Non-pigmented ciliary epithelial cell (primary cell): ENCODE data around the gene SLC25A23.

- RRBS: 84% methylated on average over 5 of the region's 38 CpGs
Observed at GRCh38 chr19:6210392-6211351, 69.1 kb downstream of the MLLT1 start.

DNA sequence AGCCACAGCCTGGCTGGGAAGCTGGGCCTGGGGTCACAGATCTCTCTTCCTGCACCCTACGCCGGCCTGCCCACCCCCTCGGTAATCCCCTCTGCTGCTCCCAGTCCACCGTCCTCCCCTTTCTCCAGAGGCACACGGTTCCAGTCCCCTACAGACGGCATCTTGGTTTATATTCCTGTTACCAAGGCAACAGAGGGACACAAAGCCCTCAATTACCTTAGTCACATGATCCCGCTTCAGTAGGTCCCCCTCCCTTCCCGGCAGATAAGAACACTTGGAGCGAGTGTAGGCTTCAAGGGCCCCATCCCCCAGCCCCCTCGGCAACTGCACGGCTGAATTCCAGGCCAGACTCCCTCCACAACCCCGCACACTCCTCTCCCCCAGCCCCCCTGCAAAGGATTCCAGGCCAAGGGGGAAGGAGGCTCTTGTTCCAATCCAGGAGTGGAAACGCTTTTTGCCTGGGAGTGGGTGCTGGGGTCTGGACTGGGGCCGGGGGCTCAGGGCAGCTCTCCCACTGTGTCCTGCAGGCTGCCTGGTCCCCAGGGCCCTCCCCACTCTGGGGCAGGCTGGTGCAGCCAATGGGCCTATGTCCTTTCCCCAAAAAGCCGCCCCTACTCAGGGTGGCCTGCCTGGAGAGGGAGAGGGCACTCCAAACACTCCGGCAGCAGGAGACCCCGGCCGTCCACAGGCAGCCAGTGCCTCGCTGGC, 62.7 kb downstream of the MLLT1 start:
- RRBS: no CpG with 5 or more reads among the region's 19 CpGs

- RRBS: no CpG with 5 or more reads among the region's 23 CpGs
Observed at GRCh38 chr19:6220282-6220739, 59.5 kb downstream of the MLLT1 start.

GRCh38 chr19:6244041-6244305, 35.8 kb downstream of the MLLT1 start:
- RRBS: no CpG with 5 or more reads among the region's 6 CpGs

- RRBS: no CpG with 5 or more reads among the region's 3 CpGs
Observed at GRCh38 chr19:6384351-6384579, 8.5 kb upstream of the PSPN start.

DNA sequence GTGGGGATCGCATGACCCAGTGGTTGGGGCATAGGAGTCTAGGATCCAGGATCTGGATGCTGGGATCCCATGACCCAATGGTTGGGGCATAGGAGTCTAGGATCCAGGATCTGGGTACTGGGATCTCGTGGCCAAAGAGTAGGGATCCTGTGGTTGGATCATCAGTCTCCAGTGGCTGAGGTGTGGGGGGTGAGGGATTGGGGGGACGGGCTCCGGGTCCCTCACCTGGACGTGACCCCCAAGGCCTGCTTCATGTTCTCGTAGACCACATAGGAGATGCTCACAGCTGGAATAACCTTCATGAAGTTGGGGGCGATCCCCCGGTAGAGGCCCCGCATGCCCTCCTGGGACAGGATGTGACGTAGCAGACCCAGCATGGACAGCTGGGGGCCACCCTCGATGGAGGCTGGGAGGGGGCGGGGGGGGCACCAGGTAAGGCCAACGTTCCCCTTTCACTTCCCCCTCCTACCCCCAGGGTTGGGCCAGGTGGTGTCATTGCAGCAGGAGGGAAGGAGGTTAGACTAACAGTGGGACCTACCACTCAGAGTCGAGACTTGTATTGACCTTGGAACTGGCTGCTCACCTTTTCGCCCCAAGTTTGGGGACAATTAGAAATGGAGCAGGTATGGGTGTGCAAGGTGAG, 8.3 kb upstream of the SLC25A41 start:
- RRBS: 100% methylated on average over 4 of the region's 15 CpGs

DNA sequence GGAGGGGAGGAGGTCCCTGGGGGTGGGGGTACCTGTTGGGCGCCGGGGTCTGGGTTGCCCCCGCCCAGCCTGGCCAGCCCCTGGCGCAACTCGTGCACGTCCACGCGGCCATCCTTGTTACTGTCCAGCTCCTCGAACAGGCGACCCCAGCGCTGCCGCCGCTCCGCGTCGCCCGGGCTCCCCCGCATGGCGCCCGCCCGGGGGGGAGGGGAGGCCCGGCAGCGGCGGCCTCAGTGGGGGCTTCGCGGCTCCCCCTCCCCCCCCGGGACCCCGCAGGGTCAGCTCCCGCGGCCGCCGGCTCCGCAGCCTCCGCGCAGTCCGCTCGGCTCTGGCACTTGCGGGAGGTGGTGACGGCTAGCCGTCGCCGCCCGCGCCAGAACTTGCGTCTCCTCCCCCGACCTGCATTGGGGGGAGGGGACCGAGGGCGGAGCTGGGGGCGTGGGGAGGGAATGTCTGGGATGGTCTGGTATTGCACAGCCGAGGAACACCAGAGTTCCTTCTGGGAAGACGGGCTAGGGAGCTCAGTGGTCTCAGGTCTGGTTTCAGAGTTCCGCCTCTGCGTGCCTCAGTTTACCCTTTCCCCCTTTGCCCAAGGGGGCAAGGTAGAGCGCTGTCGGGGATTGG, at the start of gene SLC25A23:
TSS of gene SLC25A23 (minus strand) at position 352 of the 624 bp plus-strand sequence.
- RRBS: 2% methylated on average over 8 of the region's 55 CpGs

DNA sequence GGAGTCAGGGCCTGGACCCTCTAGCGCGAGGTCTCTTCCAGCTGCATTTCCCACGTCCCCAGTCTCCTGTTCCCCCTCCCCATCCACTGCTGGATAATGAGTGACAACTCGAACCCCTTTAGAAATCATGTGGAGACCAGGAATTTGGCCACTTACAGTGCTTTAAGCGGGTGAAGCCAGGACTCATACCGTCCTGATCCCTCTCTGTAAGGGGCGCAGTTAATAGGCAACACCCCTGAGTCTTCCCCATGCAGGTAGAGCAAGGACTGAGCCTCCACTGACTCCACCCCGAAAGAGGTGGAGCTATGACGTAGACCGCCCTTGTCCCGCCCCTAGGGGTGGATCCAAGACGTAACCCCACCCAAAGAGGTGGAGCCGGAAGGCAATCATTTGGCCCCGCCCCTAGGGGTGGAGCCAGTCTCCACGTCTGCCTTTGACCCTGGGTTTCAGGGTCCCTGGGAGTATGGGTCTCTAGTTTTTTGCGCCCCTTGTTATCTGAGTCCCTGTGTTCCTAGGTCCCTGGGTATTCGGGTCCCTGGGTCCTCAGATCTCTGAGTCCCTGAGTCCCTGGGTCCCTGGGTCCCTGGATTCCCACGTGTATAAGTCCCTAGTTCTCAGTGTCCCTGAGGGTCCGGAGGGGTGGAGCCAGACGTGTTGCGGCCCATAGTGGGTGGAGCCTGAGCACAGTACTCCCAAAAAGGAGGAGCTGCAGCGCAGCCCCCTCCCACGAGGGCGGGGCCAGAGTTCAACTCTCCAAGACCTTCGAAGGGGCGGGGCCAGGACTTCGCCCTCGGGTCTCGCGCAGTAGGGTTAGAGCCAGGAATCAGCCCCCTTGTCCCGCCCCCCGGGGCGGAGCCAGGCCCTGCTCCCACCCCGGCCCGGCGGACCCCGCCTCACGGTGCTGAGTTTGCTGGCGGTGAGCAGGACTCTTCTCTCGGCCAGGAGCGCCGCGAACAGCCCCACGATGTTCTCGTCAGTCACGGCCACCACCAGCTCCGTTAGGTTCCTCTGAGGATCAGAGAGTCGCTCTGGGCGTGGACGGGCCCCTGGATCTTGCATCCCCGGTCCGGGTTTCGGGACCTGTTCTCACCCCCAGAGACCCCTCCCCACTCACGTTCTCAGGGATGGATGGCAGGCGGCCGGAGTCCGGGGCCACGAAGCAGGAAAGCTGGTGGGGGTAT, 5.2 kb downstream of the DENND1C start:
- RRBS: 3% methylated on average over 7 of the region's 58 CpGs

GRCh38 chr19:6517810-6518532, 12.9 kb upstream of the TNFSF9 start:
- RRBS: no CpG with 5 or more reads among the region's 9 CpGs

- RRBS: no CpG with 5 or more reads among the region's 3 CpGs
Observed at GRCh38 chr19:6603860-6604437, 13.0 kb upstream of the CD70 start.

- RRBS: 93% methylated on average over 3 of the region's 10 CpGs
Observed at GRCh38 chr19:6678906-6679808, 9.2 kb upstream of the TNFSF14 start.

DNA sequence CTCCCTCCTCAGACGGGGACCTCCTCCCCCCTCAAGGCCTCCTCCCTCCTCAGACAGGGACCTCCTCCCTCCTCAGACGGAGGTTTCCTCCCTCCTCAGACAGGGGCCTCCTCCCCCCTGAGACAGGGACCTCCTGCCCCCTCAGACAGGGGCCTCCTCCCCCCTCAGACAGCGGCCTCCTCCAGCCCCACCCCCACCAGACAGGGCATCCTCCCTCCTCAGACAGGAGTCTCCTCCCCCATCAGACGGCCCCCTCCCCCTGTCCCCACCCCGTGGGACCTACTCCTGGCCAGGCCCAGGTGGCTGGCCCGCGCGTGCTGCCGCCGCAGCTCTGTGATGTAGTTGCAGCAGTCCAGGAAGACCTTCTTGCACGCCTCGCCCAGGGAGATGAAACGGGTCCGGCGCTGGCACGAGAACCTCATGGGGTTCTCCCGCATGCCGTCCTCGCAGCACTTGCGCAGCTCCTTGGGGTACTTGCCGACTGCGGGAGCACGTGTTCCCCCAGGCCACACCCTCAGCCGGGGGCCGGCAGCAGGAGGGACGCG, 13.6 kb downstream of the C3 start:
- RRBS: no CpG with 5 or more reads among the region's 27 CpGs

DNA sequence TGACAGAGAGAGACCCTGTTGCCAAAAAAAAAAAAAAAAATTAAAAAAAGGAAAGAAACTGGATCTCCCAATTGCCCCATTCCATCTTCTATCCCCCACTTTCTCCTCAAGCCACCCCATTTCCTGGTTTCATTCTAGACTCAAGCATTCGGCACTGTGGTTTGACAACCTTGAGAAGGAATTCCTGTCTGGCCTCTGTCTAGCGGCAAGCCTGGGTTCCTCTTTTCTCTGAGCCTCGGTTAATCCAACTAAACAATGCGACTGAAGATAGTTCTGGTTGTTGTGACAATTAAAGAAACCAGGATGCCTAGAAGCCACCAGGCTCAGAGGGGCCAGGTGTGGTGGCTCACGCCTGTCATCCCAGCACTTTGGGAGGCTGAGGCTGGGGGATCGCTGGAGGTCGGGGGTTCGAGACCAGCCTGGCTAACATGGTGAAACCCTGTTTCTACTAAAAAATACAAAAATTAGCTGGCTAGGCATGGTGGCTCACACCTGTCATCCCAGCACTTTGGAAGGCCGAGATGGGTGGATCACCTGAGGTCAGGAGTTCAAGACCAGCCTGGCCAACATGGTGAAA, 3.4 kb upstream of the C3 start:
- RRBS: no CpG with 5 or more reads among the region's 9 CpGs

DNA sequence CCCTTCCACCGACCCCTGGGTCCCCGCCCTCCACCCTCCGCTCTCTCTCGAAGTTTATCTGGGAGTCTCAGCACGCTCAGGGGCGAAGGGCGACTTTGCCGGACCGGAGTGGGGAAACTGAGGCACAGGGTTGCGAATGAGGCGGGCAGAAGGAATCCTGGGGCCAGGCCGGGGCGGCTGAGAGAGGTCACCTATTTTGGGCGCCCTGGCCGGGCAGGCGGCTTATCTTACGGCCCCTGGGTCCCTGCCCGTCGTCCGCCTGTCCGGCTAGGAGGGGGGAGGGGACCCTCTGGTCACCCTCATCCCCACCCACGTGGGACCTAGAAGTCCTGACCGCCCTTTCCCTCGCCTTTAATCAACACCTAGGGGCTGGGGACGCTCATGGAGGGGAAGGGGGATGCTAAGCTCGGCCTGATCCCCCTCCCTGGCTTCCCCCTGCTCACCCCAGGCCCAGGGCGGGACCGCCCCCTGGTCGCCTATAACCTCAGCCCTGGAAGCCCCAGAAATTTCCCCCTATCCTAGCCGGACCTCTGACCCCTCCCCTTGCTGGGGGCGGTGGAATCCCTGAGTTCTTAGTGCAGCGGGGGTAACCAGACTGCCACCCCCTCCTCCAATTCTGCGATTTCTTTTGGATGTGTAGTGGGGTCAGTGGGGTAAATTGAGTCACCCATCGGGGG, 540 bp downstream of the TRIP10 start:
- RRBS: 2% methylated on average over 11 of the region's 34 CpGs

- RRBS: 15% methylated on average over 5 of the region's 33 CpGs
Observed at GRCh38 chr19:6752606-6753107, 13.2 kb downstream of the TRIP10 start.

DNA sequence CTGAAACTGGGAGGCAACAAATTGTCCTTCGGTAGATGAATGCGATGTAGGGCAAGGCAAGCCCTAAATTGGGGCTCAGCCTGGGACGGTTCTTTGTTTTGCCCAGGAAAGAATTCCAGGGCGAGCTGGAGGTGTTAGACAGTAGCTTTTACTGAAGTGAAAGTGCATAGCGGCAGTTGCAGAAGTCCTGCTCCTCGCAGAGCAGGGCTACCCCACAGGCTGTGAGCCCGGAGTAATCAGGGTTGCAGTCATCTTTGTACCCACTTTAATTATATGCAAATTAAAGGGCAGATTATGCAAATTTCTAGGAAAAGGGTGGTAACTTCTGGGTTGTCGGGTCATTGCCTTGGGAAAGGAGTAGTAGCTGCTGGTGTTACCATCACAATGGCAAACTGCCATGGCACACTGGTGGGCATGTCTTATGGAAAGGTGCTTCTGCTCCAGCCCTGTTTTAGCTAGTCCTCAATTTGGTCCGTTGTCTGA, 30.5 kb downstream of the VAV1 start:
- RRBS: no CpG with 5 or more reads among the region's 9 CpGs

DNA sequence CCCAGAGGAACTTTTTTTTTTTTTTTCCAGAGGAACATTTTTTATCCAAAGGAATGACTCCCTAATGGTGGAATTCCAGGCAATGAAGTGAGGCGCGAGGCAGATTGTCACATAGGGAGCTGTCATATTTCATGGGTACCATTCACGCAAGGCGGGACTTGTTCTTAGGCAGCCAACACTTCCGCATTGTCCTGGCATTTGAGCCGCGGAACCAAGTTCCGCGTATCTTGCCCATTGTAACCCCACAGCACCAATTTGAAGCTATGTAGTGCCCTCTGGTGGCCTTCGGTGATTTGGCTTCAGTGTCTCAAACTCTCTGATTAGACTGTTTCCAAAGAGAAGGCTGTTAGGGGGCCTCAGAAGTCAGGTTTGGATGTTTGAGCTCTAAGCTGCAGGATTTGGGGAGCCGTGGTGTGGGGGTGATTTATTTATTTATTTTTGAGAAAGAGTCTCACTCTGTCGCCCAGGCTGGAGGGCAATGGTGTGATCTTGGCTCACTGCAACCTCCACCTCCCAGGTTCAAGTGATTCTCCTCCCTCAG, 23.8 kb upstream of the ADGRE1 start:
- RRBS: no CpG with 5 or more reads among the region's 12 CpGs

- RRBS: no CpG with 5 or more reads among the region's 14 CpGs
Observed at GRCh38 chr19:7119432-7119777, 49.9 kb downstream of the ZNF557 start.

GRCh38 chr19:7122721-7123205, 53.3 kb downstream of the ZNF557 start:
- RRBS: no CpG with 5 or more reads among the region's 19 CpGs

GRCh38 chr19:7211453-7212056, 82.7 kb downstream of the INSR start:
- RRBS: no CpG with 5 or more reads among the region's 17 CpGs